H1 (cell line): ENCODE data around the gene RBSN.

DNA sequence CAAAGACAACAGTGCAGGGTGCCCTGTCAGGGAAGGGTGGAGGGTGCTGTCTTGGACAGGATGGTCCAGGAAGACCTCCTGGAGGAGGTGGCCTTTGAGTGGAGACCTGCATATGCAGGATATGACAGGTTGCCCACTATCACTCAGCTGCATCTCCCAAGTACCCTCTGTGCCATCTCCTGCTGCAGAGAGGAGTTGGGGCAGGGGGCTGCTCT is 14.0 kb downstream of the WNT7A start:
CAGE:
- cytosol, long polyA plus RNA = no peak
- long polyA plus RNA = no peak
- nucleus, long polyA plus RNA = no peak

DNA sequence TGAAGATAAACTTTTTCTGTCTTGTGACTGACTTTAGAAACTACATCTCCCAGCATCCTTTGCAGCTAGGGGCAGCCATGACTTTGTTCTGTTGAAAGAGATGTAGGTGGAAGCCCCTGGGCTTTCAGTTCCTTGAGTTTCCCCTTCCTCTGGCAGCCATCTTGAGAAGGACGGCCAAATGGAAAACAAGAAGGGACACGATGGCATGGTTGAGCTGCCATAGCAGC is 11.8 kb upstream of the WNT7A start:
- RRBS = no CpG with 5 or more reads among the region's 2 CpGs
CAGE:
- cytosol, long polyA plus RNA = no peak
- long polyA plus RNA = no peak
- nucleus, long polyA plus RNA = no peak

GRCh38 chr3:13895208-13896405 is 15.7 kb upstream of the WNT7A start:
- RRBS = 12% methylated on average over 4 of the region's 87 CpGs
CAGE:
- cytosol, long polyA plus RNA = no peak
- long polyA plus RNA = no peak
- nucleus, long polyA plus RNA = no peak

DNA sequence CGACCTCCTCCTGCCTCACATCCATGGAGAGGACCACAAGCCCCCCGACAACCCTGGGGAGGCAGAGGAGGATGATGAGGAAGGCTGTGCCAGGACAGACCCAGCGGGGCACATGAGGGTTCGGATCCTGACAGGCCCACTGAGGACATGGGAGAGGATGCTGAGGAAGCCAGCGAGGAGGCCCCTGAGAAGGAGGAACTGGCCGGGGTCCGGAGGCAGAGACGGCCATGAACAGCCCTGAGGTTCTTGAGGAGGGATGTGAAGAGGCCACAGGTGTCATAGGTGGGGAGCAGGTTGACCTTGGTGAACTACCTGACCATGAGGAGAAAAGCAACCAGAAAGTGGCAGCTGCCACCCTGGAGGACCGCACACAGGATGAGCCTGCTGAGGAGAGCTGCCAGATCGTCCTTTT is 55.0 kb upstream of the WNT7A start:
- RRBS = no CpG with 5 or more reads among the region's 10 CpGs
CAGE:
- cytosol, long polyA plus RNA = no peak
- long polyA plus RNA = no peak
- nucleus, long polyA plus RNA = no peak

GRCh38 chr3:14046878-14047412 is 77.7 kb downstream of the CHCHD4 start:
- RRBS = no CpG with 5 or more reads among the region's 9 CpGs
CAGE:
- cytosol, long polyA plus RNA = start-site peak on the minus strand at chr3:14047199-14047206, 7 reads
- long polyA plus RNA = no peak
- nucleus, long polyA plus RNA = no peak

DNA sequence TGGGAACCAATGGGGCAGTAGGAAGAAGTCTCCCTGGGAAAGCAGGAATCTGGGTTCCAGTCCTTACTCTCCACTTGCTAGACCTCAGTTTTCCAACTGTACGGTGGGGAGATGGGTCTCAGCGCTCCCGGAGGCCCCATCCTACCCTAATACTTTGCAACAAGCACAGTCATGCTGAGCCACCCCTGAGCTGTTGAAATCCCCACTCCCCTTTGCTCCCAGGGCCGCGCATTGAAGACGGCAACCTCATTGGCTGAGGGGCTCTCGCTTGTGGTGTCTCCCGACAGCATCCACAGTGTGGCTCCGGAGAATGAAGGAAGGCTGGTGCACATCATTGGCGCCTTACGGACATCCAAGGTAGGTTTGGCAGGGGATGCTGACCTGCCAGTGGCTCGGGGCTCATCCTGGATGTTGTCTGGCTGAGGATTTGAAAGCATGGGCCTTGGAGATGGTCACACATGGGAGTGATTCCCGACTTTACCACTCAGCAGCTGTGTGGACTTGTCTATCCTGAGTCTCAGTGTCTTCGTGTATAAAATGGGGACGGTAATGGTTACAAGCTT is 5.8 kb downstream of the TMEM43 start:
- RRBS = no CpG with 5 or more reads among the region's 15 CpGs
CAGE:
- cytosol, long polyA plus RNA = no peak
- long polyA plus RNA = no peak
- nucleus, long polyA plus RNA = no peak

- RRBS = no CpG with 5 or more reads among the region's 11 CpGs
CAGE:
- cytosol, long polyA plus RNA = no peak
- long polyA plus RNA = no peak
- nucleus, long polyA plus RNA = no peak
These were observed 37.9 kb upstream of the SLC6A6 start for GRCh38 chr3:14364326-14365002.

DNA sequence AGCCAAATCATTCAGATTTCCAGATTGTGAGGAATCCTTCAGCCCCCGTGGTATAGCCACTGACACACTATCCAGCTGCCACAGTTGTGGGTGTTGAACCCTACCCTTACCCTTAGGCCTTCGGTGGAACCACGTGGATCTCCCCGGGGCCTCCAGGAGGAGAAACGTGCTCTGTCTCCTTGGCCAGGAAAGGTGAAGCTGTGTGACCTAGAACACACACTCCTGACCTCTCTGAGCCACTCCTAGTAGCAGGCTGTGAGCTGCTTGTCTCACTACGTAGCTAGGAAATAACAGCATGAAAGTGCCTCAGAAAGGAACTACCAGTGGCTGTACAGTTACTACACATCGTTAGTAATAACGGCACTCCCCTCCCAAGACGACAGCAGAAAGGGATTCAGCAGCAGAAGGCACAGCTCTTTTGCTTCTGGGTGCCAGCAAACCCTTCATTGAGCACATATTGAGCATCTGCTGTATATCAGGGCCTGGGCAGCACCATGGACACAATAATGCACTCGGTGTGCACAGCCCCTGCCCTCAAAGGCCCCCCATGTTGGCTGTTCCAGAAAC is 36.1 kb upstream of the SLC6A6 start:
- RRBS = no CpG with 5 or more reads among the region's 10 CpGs
CAGE:
- cytosol, long polyA plus RNA = no peak
- long polyA plus RNA = no peak
- nucleus, long polyA plus RNA = no peak

DNA sequence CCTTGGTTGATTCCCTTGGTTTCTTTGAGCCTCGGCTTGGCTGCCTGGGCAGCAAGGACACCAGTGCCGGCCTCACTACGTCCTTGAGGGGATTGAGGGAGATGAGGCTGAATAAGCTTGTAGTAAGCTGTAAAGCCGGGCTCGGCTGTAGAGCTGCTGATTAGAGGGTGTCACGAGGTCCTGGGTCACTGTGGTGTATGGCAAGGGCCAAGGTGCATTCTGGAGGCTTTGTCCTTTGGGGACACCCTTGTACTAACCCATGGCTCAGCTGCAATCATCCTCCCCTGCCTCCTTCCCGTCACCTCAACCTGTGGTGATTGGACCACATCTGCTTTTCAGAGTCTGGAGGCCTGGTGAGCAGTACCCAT is 2.2 kb downstream of the SLC6A6 start:
- RRBS = 71% methylated on average over 1 of the region's 7 CpGs
CAGE:
- cytosol, long polyA plus RNA = no peak
- long polyA plus RNA = no peak
- nucleus, long polyA plus RNA = no peak

DNA sequence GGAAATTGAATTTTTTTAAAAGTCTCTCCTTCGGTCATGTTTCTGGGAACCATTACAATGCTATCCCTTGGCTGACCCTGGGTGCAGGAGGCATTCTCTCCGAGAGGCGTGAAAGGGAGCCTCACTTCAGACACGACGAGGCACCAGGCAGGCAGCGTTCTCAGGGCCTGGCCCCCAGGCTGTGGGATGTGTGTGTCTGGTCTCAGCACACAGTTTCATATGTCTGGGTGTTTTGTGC is 33.9 kb downstream of the FGD5 start:
- RRBS = no CpG with 5 or more reads among the region's 6 CpGs
CAGE:
- cytosol, long polyA plus RNA = no peak
- long polyA plus RNA = no peak
- nucleus, long polyA plus RNA = no peak

GRCh38 chr3:14935471-14936119 is 11.8 kb upstream of the NR2C2 start:
- RRBS = no CpG with 5 or more reads among the region's 1 CpG
CAGE:
- cytosol, long polyA plus RNA = no peak
- long polyA plus RNA = no peak
- nucleus, long polyA plus RNA = no peak

DNA sequence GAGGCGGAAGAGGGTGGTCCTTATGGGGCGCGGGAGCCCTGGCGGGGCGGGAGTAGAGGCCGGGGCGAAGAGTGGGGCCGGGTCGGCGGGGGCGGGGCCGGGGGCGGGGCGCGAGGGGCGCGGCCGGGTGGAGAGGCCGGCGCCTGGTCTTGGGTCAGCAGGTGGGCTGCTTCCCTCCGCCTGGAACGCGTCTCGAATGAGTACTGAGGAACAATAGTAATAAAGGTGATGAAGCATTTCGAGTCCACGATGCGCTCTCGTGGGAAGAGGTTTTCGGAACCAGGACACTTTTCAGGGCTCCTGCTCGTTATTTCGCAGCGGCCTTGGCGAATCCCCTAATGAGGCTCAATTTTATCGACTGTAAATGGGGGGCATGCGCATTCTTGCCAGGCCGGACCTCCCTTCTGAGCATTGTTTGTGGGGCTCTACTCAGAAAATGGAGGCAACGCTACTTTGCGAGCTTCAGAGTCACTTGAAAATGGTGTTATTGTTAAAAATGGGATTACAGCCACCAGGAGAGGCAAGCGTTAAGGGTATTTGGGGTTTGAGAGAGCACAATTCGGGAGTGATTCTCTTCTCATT is 1.2 kb downstream of the NR2C2 start:
- RRBS = no CpG with 5 or more reads among the region's 40 CpGs
CAGE:
- cytosol, long polyA plus RNA = start-site peak on the plus strand centred at position 175 of the sequence, 96 bp wide, 38 reads
- long polyA plus RNA = start-site peak on the plus strand centred at position 164 of the sequence, 107 bp wide, 32 and 43 reads in 2 replicates
- nucleus, long polyA plus RNA = start-site peak on the plus strand centred at position 155 of the sequence, 58 bp wide, 103 reads

- RRBS = no CpG with 5 or more reads among the region's 3 CpGs
CAGE:
- cytosol, long polyA plus RNA = no peak
- long polyA plus RNA = no peak
- nucleus, long polyA plus RNA = no peak
These were observed 41.7 kb downstream of the NR2C2 start for GRCh38 chr3:14988985-14989527.

- RRBS = no CpG with 5 or more reads among the region's 4 CpGs
CAGE:
- cytosol, long polyA plus RNA = no peak
- long polyA plus RNA = no peak
- nucleus, long polyA plus RNA = no peak
These were observed 32.6 kb downstream of the MRPS25 start for GRCh38 chr3:15032432-15033020.

DNA sequence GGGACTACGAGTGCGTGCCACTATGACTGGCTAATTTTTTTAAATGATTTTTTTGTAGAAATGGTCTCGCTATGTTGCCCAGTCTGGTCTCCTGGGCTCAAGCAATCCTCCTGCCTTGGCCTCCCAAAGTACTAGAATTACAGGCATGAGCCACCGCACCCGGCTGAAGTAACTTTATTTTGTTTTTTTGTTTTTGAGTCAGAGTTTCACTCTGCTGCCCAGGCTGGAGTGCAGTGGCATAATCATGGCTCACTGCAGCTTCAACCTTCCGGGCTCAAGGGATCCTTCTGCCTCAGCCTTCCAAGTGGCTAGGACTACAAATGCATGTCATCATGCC is 5.5 kb downstream of the RBSN start:
- RRBS = 88% methylated on average over 1 of the region's 6 CpGs
CAGE:
- cytosol, long polyA plus RNA = no peak
- long polyA plus RNA = no peak
- nucleus, long polyA plus RNA = no peak

DNA sequence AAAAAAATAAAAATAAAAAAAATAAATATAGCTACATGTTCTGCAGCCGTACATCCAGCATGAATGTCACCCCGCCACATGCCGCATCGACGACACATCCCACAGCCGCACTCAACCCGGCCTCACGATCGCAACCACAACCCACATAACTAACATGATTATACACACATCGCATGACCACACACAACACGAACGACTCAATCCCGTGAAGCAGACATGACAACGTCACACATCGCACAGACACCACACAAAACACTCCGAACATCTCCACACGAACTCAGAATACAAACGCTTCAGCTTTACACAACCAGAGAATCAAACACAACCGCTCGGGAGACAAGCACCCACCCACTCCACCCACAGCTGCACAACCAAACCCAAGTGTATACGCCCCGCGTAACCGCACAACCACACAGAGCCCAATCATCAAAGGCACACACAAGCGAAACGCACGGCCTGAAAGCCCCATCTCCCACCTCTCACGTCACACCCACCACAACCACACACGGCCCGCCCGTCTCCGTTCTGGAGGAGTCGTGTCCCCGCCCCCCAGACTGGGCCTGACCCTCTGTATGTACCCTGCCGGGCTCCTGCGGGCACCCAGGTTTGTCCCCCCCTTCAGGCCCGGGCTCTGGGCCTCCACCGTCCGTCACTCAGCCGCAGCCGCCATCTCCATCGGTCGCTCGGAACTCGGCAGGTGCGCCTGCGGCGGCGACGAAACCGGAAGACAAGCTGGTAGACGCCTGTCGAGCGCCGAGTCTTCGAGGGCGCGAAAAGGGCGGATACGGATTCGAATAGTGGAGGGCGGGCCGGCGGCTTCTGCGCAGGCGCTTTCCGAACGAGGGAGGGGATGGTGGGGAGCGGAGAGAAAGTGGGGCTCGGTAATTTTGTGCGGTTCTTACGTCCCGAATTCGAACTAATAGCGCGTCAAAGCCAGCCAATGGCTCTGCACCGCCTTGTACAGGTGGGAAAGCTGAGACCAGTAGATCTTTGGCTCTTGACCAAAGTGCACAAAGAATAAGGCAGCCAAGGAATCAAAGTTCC is at the start of gene RBSN:
RBSN (minus strand) TSS at position 692 of the 1,044 bp plus-strand sequence.
- RRBS = under 1% methylated on average over 22 of the region's 77 CpGs
CAGE:
- cytosol, long polyA plus RNA = start-site peak on the minus strand centred at position 686 of the sequence, 19 bp wide, 118 reads
- long polyA plus RNA = start-site peak on the minus strand centred at position 686 of the sequence, 31 bp wide, 67 and 110 reads in 2 replicates
- nucleus, long polyA plus RNA = start-site peak on the minus strand centred at position 681 of the sequence, 9 bp wide, 93 reads

DNA sequence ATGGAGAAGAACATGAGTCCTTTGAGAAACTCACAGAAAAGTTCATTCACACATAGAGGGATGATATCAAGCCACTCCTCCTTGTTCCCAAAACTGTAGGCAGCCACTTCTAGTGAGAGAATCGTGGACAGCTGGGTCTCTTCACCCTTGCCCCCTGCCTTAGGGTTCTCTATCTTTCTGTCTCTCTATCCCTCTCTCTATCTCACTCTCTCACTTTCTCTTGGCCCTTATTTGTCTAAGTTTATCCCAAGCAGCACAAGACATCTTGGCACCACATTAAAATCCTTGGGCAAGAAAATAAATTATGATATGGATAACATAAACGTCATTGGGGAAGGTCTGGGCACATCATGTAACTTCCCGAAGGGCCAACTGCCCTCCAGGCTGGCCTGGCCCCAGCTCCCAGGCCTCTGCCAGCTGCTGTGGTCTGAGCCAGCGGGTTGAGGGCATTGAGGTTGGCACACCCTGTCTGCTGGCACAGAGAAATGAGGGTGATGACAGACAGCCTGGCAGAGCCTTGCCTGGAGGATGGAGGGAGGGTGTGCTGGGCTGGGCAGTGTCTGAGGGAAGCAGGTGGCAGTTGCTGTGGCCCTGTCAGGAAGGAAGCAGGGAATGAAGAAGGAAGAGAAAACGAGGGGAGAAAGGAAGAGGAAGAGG is 3.2 kb upstream of the RBSN start:
- RRBS = no CpG with 5 or more reads among the region's 5 CpGs
CAGE:
- cytosol, long polyA plus RNA = no peak
- long polyA plus RNA = no peak
- nucleus, long polyA plus RNA = no peak

DNA sequence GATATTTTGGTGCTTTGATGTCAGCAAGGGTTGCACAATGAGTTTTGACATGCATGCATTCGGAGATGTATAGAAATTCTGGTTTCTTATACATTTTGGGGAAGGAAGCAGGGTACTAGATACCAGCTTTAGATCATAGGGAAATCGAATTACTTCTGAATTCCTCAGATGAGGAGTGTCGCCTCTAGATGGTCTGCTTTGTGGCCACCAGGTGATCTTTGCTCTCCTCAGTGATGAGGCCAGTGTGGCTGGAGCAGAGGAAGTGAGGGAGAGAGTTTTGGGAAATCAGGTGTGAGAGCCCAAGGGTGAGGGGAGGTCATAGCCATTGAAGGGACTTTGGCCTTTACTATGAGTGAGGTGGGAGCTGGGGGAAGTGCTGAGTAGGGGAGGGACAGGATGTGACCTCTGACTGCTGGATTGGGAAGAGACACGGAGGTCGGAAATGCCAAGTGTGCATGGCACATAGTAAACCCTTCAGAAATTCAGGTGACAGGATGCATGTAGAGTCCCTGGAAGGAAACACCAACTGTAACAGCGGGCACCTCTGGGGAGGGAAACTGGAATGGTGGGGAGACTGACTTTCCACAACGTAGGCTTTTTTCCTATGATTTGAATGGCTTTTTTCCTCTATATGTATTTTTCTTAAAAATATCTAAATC is 8.5 kb upstream of the RBSN start:
- RRBS = no CpG with 5 or more reads among the region's 7 CpGs
CAGE:
- cytosol, long polyA plus RNA = no peak
- long polyA plus RNA = no peak
- nucleus, long polyA plus RNA = no peak

DNA sequence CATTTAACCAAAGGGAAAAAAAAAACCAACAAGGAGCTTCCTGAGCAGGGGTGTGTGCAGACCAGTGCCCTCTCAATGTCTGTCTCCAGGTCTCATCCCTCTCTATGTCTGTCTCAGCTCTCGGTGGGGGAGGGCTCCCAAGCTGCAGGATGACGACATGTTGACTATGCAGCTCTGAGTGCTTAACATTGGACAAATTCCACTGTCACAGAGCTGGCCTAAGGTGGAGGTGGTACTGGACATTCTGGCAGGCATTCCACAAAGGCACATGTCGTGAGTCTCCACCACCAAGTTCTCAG is 2.1 kb upstream of the CAPN7 start:
- RRBS = no CpG with 5 or more reads among the region's 3 CpGs
CAGE:
- cytosol, long polyA plus RNA = no peak
- long polyA plus RNA = no peak
- nucleus, long polyA plus RNA = no peak

DNA sequence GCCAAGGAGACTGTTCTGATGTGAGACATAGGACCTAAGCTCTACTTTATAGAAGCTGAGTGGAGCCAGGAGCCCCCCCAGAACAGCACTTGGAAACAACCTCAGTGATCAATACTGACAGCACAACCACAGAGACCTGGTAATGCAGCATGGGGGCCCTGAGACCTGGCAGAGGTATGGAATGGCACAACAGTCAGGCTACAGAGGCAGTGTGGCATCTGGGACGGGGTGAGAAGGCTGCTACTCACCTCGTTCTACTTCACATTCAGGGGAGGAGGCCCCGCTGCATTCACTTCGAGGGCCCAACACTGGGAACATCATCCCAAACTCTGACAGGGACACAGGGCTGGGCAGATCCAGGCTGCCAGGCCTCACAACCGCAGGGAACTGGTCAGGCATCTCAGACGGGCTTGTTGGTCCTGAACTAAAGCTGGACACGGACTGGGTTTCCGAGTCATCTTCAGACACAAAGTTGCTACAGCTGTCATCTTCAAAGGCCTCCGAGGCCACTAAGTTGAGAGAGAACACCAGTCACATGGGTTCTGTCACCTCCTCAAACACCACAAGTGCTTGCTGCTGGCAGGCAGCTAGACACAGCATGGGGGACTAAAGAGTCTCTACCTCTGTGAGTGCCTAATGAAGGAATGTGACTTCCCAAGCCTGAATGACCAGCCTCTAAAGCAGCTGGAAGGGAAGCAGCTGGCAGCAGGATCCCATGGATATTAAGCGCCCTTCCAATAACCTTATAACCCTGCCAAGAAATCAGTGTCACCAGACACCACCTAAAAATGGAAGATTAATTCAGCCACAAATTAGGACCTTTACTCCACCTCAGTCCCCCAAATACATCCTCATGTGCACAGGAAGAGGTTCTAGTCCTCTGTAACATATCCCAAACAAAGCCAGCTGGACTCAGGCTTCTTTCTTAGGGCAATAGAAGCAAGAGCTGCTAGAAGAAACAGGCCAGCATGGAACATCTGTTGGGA is 50.9 kb downstream of the CAPN7 start:
- RRBS = no CpG with 5 or more reads among the region's 10 CpGs
CAGE:
- cytosol, long polyA plus RNA = no peak
- long polyA plus RNA = no peak
- nucleus, long polyA plus RNA = no peak